ENCODE data around the genes GALNT5 and CYTIP.

GRCh38 chr2:157257361-157258296, at the start of gene GALNT5:
Gene GALNT5, plus strand, starts transcription at chr2:157257705.
- CAGE, long polyA plus RNA = start-site peak on the plus strand at chr2:157257527-157257764, 1,221 and 992 reads in 2 replicates
- RRBS = no CpG with 5 or more reads among the region's 15 CpGs

DNA sequence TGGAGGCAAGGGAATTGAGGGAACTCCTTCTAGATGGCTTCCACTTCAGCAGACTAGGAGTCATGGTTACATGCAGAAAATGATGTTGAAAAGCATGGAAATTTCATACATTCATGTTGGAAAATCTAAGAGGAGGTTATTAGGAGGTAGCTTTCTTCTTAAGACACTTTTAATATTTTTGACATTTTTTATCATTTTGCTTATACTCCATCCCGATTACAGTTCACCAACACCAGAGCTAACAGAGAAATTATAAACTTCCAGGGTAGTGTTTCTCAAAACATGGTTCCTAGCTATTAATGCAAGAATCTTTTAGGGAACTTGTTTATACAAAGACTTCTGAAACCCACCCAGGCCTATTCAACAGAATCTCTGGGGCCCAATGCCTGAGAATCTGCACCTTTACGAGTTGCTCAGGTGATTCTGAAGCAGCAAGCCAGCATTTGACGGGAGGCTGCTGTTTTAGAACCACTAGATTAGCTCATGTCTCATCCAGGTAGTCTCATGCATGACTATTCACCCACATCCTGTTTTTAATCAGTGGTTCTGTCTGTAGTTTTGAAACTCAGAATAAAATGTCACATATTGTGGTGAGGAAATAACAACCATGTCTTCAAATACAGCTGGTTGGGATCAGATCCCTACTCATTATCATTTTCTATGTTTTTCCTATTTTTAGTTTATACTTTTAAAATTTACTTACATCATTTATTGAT, 39.7 kb downstream of the CYTIP start:
- CAGE, long polyA plus RNA = no peak
- RRBS = no CpG with 5 or more reads among the region's 3 CpGs

DNA sequence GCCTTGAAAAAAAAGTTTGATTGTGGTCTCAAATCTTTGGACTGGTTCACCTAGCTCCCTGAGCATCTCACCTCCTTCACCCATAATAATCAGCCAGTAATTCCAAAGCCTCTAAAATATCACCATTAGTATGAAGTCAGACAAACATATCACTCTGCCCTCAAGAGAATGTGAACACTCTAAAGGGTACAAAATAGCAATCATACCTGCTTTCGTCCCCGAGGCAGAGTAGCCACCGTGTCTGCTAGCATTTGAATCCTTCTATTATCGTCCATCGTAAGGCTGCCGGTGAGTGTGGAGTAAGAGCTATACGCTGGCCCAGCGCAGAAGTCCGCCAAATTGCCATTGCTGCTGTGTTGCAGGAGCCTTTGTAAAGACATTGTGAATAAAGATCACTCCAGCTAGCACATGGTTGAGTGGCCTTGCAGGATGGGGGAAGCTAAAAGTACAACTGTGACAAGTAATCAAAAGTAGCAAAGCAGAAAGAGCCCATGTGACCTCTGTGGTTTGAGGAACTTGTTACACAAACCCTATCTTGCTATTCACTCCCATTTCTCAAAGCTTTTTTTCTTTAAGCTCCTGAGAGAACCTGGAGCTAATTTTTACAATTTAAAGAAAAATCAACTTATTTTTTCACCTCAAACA, at the start of gene CYTIP:
Gene CYTIP, minus strand, starts transcription at position 449 of the 645 bp plus-strand sequence.
- CAGE, long polyA plus RNA = no peak
- RRBS = no CpG with 5 or more reads among the region's 9 CpGs

DNA sequence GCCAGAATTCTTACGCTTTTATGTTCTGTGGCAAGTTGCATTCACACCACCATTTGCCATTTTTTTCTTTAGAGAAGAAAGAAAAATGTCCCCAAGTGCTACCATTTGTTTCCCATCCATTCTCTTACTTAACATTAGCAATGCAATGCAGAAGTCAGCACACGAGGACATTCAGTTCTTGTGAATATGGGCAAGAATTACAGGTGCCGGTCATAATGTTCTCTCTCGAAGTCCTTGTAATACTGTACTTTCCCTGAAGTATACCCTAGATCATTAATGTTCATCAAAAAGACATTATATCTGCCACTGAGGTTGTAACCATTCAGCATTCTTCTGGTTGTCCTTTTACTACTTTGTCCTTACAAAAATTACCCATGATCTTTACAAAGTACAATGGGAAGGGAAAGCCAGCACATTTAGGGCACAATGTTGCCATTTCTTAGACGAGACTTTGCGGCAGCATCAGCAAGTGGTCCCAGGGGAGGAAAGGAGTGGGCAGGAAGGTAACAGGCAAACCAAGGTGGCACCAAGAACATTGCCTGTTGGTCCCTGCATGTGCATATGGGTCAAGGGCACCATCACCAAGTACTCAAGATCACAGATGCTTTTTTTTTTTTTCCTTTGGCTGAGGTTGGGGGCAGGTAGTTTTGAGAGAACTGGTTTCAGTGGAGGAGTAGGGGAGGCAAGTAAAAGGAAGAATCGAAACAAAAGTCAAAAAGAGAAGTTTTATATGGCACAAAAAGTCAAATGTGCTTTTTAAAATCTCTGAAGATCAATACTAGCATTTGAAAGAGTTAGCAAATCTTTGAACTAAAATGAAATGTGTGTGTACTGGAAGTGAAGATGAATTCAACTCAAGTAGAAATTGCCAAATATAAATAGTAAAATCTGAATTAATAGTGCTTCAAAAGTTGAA, 655 bp upstream of the CYTIP start:
- CAGE, long polyA plus RNA = no peak
- RRBS = no CpG with 5 or more reads among the region's 7 CpGs

DNA sequence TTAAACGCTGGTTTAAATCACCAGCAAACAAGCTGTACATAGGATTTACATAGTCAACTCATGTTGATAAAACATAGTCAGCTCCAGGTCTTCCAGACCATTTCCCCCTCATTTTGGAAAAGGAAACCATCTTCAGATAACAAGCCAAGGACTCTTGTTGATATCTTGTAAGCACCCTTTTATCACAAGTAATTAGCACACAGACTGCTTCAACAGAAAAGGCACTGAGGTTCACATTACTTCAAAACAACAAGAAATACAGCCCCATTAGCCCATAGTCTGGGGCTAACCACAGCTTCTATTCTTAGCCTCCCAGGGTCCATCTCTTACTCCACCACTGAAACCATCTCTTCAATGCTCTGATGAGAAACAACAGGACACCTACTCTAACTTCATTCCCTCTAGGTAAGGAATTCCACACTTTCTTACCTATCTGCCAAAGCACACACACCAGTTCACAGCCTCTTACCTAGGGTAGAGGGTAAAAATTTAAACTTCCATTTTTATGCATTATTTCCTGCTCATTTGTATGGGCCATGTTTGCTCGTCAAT, 26.4 kb upstream of the CYTIP start:
- CAGE, long polyA plus RNA = no peak
- RRBS = no CpG with 5 or more reads among the region's 2 CpGs

GRCh38 chr2:158099798-158100293, 1.8 kb upstream of the UPP2 start:
- CAGE, long polyA plus RNA = no peak
- RRBS = no CpG with 5 or more reads among the region's 4 CpGs

DNA sequence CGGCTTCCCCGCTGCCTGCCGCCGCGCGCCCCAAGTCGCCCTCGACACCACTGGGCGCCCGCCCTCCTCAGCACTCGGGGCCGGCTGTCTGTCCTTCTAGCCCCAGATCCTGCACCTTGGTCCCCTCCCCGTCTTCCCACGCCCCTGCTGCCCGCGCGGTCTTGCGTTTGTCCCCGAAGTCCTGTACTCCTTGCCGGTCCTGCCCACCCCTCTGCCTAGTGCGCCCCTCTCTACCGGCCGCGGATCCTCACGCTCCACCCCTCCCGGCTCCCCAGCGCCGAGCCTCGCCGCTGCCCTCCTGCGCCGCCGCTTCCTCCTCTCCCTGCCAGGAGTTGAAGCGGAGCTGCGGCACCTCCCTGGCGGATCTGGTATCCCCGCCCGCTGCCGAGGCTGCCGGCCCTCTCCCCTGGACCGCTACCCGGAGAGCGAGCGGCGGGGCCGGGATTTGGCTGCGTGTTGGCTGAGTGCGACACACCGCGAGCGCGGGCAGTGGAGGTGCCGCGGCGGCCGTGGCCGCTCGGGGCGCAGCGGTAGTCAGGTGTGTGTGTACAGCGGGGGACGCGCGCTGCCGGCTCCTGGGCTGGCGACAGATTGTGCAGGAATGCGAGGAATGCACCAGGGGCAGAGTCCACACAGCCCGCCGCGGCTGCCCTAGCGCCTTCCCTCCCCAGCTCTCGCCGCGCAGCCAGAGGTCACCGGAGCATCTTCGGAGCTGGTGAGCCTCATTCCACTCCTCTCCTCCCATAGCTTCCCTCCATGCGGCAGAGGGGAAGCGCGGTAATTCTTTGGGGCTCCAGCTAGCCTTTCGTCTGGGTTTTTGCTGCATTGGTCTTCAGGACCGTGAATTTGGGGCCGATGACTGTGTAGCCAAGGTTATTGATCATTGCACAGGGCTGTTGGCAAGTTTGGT, 1.1 kb downstream of the PKP4 start:
- CAGE, long polyA plus RNA = no peak
- RRBS = 0% methylated on average over 4 of the region's 82 CpGs

- CAGE, long polyA plus RNA = no peak
- RRBS = no CpG with 5 or more reads among the region's 3 CpGs
Measured at GRCh38 chr2:158470874-158471308, 14.1 kb downstream of the PKP4 start.

- CAGE, long polyA plus RNA = no peak
- RRBS = no CpG with 5 or more reads among the region's 3 CpGs
Measured at GRCh38 chr2:158545986-158546908, 89.5 kb downstream of the PKP4 start.

DNA sequence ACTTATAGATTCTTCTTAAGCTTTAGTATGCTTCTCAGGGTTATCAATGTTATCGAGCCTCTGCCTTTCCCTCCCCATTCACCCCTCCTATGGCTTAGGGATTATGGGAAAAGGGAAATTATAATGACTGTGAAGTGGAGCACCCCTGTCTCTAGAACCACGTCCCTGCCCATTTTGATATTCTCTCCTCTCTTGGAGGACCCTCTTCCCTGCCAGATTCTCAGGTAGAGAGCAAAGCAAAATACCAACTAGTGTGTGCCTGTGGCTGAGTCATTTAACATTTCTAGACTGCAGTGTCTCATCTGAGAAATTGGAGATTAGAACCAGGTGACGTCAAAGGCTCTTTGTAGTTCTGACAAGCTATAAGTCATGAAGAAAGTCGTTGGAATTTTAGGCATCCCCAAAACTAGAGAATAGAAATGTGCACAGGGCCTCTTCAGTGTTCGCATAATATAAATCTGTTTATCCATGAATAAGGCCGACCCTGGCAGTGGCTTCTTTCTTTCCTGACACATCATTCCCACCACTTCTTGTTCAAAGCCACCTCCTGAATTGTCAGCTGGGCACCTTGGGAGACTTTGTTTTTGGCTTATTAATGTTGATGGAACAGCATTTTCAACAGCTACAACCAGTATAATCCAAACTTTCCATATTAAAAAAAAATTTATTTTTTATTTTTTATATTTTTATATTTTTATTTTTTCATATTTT, 74.3 kb upstream of the TANC1 start:
- CAGE, long polyA plus RNA = no peak
- RRBS = no CpG with 5 or more reads among the region's 6 CpGs

DNA sequence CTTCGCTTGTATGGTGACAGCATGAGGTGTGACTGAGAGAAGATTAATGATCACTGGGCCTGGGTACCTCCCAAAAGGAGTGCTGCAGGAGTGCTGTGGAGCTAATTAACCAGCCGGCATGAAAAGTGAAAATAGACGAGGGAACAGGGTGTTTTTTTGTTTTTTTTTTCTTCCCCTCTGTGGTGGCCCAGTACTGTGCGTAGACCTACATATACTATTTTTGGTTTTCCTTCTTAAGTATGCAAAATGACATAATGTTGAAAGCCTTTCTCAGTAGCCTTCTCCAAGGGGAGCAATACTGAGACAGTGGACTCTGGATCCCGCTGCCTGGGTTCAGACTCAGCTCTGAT, 122.4 kb downstream of the TANC1 start:
- CAGE, long polyA plus RNA = no peak
- RRBS = no CpG with 5 or more reads among the region's 5 CpGs

DNA sequence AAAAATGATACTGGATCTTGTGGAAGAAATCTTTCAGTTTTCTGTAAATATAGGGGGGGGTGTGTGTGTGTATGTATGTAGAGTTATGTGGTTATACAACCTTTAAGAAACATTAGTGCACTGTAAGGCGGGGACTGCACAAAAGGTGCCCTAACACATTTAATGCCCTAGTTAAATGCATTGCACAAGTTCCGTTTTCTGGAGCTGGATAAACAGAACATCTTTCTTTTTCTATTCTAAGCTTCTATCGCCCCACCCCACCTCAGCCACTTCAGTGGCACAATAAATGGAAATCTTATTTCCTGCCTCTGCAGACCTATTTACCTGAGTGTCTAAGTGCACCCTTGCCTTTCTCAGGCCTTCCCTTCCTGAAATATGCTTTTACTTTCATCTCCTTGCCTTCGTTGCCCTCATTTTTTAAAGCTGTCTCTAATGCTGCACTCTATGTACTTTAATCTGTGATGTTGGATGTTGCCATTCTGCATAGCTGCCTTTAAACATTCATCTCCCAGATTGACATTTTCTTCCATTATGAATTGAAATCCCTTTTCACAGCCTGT, 123.6 kb downstream of the TANC1 start:
- CAGE, long polyA plus RNA = no peak
- RRBS = no CpG with 5 or more reads among the region's 4 CpGs

- CAGE, long polyA plus RNA = no peak
- RRBS = no CpG with 5 or more reads among the region's 10 CpGs
Measured at GRCh38 chr2:159211536-159212141, 74.9 kb downstream of the WDSUB1 start.

DNA sequence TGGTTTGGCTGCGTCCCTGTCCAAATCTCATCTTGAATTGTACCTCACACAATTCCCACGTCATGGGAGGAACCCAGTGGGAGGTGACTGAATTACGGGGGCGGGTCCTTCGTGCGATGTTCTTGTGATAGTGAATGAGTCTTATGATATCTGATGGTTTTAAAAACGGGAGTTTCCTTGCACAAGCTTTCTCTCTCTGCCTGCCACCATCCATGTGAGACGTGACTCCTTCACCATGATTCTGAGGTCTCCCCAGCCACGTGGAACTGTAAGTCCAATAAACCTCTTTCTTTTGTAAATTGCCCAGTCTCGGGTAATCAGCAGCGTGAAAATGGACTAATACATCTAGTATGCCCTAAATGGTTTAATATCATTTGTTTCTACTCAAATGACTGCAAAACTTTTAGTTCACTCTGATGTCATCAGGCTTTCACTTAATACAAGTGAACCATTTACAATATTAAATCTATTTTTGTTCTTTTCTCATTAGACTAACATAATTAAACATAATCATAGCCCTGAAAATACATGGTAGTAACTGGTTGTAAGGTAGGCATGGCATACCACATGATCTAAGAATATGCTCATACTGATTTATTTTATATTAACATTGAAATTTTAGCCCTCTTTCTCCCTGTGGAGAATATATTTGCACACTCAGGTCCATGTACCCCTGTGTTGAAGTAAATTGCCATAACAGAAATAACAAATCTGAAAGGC, 70.0 kb downstream of the BAZ2B start:
- CAGE, long polyA plus RNA = no peak
- RRBS = no CpG with 5 or more reads among the region's 11 CpGs

- CAGE, long polyA plus RNA = no peak
- RRBS = no CpG with 5 or more reads among the region's 1 CpG
Measured at GRCh38 chr2:159774560-159775380, 23.2 kb downstream of the CD302 start.

DNA sequence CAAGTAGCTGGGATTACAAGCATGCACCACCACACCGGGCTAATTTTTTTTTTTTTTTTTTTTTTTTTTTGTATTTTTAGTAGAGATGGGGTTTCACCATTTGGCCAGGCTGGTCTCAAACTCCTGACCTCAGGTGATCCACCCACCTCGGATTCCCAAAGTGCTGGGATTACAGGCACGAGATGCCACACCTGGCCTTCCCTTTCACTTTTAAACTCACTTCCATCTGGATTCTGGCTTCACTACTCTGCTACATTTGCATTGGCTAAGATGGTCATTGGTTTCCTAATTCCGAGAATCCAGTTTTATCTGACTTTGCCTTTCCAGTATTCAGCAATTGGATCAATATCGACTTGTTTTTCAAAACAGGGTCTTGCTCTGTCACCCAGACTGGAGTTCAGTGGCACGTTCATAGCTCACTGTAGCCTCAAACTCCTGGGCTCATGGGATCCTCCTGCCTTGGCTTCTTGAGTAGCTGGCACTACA, 4.6 kb upstream of the CD302 start:
- CAGE, long polyA plus RNA = no peak
- RRBS = no CpG with 5 or more reads among the region's 6 CpGs

DNA sequence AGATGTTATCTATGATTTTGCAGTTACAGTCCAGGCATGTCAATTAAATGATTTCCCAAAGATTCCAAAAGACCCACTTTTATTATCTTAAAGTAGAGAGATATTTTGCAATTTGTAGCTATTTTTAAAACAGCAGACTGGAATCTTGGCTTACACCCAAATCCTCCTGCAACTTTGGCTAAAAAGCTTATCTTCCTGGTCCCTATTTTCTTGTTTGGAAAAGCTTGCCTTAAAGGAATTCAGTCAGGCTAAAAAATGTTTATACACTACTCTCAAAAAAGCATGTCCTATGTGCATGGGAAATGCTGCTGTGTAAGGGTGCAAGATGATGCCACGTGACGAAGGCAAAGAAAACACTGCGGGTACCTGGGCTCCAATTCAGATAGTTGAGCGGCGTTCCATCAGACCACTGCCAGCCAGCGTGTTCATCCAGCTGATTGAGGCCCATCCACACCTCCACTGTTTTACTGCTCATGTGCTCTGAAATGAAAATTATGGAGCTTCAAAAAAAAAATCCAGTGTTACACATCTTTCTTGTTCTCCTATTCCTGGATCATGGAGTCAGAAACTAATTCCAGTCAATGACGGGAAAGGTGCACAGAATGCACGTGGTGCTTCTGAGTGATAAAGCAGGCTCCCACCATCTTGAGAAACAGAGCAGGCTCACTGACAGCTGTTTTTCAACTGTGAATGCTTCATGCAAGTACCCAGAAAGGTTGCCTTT, 33.8 kb downstream of the PLA2R1 start:
- CAGE, long polyA plus RNA = no peak
- RRBS = no CpG with 5 or more reads among the region's 8 CpGs

DNA sequence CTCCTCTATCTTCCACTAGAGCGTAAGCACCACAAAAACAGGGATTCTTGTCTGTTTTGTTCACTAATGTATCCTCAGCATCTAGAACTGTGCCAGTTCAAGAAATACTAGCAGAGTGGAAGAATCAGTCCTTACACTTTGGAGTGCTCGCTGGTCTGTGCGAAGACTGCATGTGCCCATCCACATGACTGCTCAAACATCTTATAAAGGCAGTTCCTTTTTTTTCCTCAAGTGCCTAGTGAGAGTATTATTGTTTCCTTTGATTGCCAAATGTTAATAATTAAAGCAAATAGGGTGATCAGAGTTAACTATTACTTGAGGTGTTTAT, 45.5 kb upstream of the ITGB6 start:
- CAGE, long polyA plus RNA = no peak
- RRBS = no CpG with 5 or more reads among the region's 3 CpGs

- CAGE, long polyA plus RNA = no peak
- RRBS = no CpG with 5 or more reads among the region's 22 CpGs
Measured at GRCh38 chr2:160271121-160272112, 71.3 kb upstream of the ITGB6 start.

DNA sequence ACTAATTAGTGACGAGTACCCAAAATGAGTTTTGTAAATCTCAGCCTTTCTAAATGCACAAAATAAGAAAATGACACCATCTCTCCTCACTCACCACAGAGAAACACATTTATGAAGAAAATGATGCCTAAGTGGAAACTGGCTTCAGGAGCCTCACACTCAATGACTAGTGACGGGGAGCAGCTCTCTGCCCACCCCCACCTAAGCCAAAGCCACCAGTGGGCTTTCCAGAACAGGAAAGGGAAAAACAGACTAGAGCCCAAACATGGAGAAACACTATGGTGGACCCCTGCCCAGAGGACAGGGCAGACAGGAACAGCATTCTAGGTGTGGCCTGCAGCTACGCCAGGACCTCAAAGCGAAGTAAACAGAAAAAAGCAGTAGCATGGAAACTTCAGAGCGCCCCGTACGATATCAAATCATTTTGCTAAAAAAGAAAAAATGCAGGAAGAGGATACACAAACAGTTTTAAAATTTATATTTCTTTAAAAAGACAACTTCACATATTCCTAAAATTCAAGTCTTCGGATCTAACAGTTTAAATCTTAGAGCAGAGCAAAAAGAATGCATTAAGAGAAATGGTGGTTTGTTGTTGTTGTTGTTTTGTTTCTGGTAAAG, 113.4 kb downstream of the RBMS1 start:
- CAGE, long polyA plus RNA = no peak
- RRBS = no CpG with 5 or more reads among the region's 8 CpGs

All from BJ (cell line).